Mesothelial cell of epicardium (in vitro differentiated cells): ENCODE measurements around the genes CBY3, MGAT4B, SQSTM1, GFPT2 and BTNL9.

DNA sequence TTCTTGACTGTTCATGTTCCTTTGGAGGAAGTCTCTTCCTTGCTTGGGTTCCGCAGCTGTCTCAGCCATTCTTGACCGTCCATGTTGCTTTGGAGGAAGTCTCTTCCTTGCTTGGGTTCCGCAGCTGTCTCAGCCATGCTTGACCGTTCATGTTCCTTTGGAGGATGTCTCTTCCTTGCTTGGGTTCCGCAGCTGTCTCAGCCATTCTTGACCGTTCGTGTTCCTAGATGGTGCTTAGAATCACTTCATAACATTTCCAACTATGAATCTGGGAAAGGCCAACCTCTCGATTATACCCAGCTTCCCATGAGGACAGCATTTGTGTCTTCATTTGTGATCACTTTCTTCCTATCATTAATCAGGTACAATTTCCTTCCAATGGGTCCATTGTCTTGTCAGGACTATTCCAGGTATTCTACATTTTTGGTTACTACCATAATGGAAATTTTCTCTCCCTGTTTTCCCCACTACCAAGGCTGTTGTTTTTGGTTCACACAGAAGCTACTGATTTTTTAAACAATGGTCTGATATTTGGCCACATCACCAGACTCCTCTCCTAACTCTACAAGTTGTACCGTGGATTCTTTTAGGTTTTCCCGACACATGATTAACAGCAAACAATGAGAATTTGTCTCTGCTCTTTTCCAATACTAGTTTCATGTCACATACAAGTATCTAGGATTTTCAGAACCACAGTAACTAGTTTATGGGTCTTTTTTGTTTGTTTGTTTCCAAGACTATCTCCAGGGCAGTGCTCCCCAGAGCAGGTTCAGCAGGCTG is 115.1 kb downstream of the ZNF354C start:
- PRO-cap, result no peak

DNA sequence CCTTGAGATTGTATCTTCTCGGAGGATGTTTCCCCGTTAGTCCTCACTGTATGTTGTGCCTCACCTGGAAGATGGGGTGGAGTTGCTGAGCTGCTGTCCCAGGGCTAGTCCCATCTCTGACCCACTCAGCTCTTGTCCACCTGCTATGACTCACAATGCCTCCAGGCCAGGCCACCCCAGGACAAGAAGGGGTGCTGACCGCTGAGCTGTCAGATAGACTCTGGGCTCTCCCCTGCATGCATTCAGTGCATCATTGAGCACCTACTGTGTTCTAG is at the start of gene CBY3:
Gene CBY3 (minus strand): TSS at position 106 of the 275 bp plus-strand sequence.
- PRO-cap, result no peak

DNA sequence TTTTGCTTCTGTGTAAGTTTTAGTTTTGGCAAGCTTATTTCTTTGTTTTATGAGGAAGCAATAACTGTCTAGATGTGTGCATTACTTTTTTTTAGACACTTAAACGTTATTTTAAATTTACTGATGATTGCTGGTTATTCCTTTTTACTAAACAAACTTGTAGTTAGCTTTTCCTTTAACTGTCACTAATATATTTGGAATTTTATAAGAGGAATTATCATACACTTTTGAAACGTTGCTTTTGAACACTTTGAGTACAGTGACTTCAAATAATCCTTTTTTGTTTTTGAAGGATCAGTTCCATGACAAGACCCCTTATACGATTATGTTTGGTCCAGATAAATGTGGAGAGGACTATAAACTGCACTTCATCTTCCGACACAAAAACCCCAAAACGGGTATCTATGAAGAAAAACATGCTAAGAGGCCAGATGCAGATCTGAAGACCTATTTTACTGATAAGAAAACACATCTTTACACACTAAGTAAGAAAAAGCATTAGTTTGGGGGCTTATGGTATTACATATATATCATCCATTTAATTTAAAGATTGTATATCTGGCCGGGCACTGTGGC is 10.9 kb downstream of the CANX start:
- PRO-cap, result no peak

GRCh38 chr5:179716073-179716561 is 16.5 kb upstream of the MAML1 start:
- PRO-cap, result no peak

DNA sequence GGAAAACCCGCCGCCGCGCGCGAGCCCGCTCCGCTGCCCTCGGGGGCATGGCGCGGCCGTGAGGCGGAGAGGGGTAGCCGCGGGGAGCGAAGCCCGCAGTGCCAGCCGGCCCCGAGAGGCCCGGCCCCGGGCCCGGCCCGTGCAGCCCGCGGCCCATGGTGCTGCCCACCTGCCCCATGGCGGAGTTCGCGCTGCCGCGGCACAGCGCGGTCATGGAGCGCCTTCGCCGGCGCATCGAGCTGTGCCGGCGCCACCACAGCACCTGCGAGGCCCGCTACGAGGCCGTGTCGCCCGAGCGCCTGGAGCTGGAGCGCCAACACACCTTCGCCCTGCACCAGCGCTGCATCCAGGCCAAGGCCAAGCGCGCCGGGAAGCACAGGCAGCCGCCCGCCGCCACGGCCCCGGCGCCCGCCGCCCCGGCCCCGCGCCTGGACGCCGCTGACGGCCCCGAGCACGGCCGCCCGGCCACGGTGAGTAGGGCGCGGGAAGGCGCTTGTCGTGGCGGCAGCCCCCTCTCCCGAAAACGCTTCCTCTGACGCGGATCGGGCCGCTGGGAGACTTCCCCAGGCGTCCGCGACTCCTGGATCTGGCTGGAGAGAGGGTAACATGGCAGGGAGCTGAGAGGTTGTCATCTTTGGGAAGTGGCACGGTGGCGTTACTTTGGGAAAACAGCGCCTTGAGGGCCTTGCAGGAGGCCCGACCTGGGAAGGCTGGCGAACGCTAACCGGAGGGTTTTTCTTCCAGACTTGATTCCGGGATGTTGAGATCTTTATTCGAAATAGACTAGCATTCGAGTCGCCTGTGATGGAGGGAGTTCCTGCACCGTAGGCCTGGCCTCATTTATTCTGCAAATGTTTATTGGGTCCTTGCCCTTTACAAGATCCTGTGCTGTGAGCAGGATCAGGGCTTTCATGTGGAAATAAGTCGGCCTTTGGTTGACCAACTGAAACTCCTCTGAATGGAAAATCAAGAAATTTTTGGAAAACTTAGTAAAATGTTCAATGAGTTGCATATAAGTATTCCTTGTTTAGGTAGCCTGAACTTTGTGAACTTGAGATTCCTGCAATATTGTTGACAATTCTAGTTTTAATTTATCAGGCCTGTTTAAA is 690 bp downstream of the MAML1 start:
- PRO-cap, result no peak

DNA sequence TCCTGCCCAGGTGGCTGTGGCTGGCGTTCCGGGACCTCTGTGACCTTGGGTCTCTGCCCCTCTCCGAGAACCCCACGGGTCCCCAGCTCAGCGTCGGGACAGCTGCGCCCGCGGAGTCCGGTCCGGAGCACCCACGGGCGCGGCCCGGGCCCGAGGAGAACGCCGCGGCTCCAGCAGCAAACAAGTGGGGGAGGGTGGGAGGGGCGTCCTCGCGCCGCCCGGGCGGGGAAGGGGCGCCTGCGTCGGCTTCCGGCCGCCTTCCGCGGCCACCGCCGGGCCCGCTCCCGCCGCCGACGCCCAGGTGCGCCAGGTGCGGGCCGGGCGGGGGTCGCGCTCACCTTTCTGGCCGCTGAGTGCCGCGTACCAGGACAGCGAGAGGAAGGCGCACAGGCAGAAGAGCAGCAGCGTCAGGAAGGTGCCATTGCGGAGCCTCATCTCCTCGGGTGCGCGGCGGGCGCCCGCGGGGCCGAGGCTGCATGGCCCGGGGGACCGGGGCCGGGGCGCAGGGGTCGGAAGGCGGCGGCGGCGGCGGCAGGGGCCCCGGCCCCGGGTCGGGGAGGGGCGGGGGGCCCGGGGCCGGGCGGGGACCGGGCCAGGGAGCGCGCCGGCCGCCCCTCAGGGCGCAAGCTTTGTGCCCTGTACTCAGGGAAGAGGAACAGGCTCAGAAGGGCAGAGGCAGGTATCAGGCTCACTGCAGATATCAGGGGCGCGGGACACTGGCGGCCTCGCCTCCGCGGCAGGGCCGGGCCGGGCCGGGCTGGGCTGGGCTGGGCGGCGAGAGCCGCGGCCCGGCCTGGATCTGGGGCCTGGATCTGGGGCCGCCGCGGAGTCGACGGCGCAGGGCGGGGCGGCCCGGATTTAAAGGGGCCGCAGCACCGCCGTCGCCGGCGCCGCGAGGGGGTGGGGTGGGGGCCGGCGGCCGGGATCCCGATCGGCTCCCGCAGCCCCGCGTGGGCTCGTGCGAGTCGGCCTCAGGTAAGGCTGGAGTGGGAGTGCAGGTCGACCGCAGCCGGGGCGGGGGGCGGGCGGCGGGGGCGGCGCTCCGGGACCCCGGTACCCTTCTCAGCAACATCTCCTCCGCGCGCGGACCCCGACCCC is at the start of gene MGAT4B:
Gene MGAT4B (minus strand): TSS at position 718 of the 1,098 bp plus-strand sequence.
- PRO-cap, result bidirectional peak, plus-strand start at position 887 of the sequence, minus-strand start at position 834 of the sequence

- PRO-cap, result bidirectional peak, plus-strand start at chr5:179820905, minus-strand start at chr5:179820766
These were observed at the start of gene SQSTM1 for GRCh38 chr5:179820845-179821428. Gene SQSTM1, plus strand, starts transcription at chr5:179820905.

DNA sequence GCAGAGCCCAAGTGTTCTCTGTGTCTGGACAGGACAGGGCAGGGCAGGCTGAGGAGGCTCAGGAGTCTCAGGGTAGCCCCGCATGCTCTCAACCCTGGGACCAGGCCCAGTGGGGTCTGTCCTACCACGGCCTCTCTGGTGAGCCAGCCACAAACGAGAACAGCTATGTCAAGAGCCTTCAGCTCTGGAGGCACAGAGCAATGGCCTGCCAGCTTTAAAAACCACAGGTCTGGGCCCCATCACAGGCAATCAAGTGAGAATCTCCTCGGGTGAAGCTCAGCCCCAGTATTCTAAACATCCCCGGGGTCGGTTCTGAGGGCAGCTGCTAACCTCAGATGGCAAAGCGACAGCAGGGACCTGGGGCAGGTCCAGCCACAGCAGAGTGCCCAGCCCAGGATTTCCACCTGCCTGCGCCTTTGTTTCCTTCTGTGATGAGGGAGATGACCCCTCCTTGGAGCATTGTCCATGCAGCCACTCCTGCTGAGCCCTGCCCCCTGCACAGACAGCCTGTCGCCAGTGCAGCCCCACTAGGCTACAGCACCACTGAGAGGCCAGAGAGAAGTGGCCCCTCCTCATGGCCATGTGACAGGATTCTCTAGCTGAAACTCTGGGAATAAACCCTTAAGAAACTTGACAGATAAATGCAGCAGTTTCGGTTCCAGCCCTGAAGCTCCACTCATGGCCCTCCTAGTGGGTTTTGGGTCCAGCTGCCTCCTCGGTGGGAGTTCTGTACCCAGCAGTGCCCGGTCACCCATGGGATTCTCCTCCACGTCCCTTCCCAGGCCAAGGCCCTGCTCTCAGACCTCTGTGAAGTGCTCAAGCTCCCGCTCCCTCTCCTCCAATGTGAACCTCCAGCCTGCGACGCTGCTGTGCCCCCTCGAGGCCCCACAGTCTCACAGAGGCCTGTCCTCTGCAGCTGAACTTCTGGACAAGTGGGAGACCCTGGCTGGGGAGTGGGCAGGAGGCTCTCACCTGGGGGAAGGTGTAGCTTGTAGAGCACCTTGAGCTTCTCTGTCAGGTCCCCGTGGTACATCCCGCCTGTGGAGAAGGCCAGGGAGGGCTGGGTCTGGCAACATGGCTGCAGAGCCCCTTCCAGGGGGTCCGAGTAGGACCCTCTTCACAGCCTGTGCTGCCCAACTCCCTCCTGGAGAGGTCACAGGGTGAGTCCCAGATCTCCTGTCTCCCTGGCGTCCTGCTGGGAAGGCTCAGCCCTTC is 10.6 kb upstream of the MRNIP start:
- PRO-cap, result no peak

DNA sequence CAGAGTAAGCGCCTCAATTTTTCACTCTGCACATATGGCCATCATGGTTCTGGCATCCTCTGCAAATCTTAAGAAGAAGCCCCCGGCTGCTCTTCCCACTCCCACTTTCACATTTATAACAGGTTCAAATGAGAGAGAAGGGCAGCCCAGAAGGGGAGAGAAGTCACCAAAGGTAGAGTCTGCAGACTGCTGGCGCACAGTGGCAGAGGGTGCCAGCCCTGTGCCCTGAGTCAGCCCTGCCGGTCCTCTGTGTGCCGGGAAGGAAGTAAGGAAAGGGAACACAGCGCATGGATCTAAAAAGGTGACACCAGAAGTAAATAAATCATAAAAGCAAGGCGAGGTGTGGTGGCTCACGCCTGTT is 30.1 kb downstream of the RNF130 start:
- PRO-cap, result no peak

GRCh38 chr5:180047754-180048434 is 23.7 kb downstream of the RNF130 start:
- PRO-cap, result no peak

DNA sequence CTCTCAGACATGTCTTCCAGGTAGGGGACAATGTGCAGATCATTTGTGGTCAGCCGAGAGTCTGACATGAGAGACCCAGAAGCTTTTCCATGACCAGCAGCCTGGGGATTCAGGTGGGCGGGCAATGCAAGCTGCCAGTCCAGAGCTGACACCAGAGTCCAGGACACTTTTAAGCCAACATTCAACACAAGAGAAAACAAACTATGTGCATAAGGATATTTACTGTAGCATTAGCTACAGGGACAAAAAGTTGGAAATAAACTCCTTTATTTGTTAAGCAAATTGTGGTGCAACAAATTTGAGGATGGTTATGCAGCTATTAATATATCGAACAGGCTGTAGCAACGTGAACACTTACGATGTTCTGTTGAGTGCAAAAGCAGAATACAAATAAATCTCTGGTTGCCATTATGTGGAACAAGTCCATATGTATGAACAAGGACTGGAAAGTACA is 9.9 kb upstream of the RNF130 start:
- PRO-cap, result no peak

DNA sequence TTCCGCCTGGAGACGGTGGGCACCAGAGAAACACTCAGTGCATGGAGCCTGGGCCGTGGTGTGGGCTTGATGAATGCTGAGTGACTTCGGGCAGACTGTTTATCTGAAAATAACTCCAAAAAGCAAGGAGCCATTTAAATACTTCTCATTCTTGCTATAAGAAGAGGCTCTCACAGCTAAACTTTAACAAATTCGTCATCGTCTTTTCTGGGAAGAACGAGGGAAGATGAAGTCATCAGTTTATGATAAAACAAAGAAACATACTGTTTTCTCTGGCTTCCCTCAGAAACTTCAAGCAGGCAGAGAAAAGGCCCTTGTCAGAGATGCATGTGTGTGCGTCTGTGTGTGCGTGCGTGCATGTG is 35.0 kb downstream of the RASGEF1C start:
- PRO-cap, result no peak

DNA sequence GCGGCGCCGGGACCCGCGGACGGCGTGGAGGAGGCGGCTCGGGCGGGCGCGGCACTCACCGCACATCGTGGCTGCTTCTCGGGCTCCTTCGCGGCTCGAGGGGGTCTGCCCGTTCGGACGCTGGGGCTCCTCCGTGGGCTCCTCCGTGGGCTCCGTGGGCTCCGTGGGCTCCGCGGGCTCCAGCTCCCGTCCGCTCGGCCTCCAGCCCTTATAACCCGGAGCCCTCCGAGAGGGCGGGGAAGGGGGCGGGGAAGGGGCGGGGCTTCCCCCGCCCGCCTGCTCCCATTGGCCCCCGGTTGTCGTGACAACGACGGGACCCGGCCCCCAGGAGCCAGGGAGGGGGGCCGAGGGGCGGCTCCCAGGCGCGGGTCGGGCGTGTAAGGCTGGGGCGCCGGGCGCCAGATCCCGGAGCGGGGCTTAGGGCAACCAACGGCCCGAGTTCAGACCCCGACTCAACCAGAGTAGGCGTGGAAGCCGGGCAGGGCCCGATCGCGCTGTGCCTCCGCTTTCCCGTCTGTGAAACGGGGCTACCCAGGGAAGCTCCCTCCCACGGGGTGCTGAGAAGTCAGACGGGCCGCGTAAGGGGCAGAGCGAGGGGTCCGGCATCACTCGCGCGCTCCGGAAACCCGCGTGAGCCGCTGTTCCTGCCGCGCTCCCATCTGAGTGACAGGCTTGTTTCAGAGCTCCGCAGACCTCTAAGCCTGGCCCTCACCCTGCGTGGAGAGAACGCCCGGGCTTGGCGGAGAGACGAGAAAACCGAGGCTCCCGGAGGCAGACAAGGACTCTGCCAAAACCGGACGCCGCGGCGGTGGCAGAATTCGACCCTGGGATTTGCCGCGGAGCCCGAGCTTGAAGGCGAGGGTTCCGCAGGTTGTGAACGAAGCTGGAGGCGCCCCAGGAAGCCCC is at the start of gene GFPT2:
Gene GFPT2 (minus strand): TSS at position 185 of the 906 bp plus-strand sequence.
- PRO-cap, result unidirectional peak, minus-strand start at position 185 of the sequence

DNA sequence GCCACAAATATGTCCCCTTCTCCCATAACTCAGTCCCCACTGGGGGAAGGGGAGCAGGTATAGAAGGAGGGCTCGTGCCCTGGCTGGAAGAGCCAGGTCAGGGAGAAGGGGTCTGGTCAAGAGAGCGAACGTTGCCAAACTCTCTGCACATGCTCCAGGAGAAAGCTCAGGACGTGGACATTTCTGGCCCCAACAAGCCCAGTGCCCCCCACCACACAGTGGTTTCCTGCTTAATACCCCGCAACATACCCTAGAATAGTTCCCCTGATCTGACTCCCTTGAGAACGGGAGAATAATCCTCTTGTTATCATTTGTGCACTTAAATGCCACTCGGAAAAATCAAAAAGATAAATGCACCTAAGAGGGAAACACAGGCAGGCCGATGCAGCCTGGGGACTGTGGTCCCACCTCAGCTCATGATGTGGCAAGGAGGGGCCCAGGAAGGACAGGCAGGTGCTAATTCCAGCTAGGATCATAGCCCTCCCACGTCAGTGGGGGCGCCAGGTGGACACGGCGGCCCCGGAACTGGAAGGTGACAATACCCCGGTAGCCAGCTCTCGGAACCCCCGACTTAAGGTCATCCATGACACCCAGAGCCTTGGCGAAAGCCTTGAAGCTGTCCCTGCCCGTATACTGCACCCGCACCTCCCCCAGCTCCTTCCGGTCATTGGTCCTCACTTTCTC is 11.3 kb downstream of the MGAT1 start:
- PRO-cap, result no peak

- PRO-cap, result no peak
These were observed 27.6 kb upstream of the MGAT1 start for GRCh38 chr5:180830061-180830784.

DNA sequence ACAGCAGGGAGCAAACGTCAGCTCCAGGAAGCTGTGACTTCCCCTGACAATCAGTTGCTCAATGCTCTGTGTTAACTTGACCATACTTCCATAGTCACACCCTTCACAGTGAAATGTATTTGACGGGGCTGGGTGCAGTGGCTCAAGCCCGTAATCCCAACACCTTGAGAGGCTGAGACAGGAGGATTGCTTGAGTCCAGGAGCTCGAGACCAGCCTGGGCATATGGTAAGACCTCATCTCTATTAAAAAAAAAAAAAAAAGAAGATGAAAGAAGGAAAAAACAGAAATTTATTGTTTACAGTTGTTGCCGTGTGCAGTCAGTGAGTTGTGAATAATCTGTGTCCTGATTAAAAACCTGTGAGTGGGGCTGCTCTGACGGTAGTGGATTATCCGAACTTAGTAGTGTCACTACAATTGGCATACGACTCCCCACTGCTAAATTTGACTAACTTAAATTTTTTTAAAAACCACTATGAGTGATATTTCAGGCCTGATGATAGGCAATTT is 10.6 kb downstream of the BTNL8 start:
- PRO-cap, result no peak

DNA sequence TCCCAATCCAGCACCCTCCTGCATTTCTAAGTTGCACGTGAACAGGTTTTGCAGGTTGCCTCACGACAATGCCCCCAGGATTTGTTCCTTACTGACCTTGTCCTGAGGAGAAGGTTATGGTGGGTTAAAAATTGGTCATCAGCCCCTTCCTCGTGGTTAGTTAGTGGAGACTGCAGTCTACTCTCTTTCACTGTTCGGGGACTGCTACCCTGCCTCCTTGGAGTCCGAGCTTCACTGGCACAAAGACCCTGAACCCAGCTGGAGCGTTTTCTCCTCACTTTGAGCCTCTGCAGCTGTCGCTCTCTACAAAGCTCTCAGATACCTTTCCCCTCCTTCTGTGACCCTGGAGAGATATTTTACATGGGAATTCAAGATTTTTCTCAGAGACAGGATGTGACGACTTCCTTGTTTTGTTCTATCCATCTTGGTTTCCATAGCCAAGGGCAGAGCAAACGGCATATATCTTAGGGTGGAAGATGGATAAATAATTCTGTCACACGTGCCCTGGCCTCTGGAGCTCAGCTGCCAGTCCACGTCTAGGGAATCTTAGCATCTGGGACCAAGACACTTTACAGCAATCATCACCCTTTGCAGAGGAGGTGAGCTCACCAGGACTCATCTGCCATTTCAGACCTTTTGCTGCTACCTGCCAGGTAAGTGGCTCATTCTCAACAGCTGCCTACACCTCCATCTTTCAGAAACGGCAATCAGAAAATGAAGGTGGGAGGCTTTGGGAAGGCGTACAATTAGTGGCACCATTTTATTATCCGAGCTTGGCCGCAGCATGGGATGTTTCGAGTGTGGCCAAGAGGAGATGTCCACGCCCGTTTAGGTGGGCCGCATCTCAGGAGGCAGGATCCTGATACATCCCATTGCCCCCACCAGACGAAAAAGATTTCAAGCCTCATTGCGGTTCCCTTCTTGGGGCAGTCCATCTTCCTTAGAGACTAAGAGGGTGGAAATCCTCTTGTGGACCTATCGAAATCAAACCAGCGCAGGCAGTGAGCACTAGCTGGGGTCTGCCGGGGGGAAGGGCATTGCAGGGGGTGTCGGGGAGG is at the start of gene BTNL9:
Gene BTNL9 (plus strand): TSS at position 487 of the 1,058 bp plus-strand sequence.
- PRO-cap, result no peak

- PRO-cap, result no peak
These were observed 5.1 kb downstream of the BTNL9 start for GRCh38 chr5:181044720-181045926.

DNA sequence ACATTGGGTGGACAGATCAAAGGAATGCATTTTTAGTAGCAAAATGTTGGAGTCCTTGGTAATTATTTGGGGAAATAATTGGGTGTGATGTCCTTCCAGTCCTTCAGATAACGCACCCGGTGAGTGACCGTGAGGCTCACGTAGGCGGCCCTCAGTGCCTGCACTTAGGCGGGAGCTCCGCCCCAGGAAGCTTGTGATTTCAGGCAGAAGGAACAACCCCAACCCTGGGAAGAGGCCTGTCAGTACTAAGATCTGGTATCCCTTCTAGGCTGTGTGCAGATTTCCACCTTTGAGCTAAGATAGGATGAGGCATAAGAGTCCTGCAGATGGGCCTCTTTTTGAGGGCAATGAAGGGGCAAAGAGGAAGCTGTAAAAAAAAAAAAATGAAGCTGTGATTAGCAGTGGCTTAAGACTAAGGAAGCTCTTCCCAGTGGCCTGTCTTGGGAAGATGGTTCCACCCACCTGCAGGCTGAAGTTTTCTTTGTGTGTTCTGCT is 14.9 kb downstream of the BTNL9 start:
- PRO-cap, result no peak

DNA sequence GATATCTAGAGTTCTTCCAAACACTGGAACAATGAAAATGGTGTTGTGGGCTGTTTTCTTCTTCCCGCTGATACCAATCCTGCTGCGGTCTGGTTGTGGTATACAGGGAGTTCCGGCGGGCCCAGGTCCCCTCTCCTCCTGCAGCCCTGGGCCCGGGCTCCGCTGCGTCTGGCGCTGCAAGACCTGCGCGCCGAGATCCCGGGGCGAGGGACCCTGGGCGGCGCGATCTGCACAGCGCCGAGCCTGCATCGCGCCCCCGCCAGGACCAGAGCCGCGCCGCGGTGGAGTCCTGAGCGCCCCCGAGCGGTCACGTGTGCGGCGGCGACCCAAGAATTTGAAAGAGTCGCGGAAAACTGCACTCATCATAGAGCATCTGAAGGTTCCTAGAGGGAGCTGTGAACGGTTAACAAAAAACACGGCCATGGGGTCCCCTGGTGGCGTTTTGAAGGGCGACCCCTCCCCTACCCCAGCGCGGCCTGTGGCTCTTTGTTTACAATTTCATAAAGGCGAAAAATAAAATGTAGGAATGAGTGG is 21.0 kb downstream of the TRIM7 start:
- PRO-cap, result bidirectional peak, plus-strand start at position 376 of the sequence, minus-strand start at position 170 of the sequence